ENCODE results near the gene FOXI2.

DNA sequence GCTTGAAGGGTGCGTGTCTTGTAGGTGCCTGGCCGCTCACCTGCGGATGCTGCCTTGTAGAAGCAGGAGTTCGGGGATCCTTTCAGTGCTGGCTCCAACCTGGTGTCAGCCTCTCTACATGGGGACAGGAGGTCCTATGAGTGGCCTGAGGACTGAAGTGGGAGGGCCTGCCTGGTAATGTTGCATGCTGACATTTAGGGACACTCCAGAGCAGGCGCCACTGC lies 520 bp upstream of the INSYN2A start:
- PRO-cap, 2 experiments = no peak in any of the 2 experiments

DNA sequence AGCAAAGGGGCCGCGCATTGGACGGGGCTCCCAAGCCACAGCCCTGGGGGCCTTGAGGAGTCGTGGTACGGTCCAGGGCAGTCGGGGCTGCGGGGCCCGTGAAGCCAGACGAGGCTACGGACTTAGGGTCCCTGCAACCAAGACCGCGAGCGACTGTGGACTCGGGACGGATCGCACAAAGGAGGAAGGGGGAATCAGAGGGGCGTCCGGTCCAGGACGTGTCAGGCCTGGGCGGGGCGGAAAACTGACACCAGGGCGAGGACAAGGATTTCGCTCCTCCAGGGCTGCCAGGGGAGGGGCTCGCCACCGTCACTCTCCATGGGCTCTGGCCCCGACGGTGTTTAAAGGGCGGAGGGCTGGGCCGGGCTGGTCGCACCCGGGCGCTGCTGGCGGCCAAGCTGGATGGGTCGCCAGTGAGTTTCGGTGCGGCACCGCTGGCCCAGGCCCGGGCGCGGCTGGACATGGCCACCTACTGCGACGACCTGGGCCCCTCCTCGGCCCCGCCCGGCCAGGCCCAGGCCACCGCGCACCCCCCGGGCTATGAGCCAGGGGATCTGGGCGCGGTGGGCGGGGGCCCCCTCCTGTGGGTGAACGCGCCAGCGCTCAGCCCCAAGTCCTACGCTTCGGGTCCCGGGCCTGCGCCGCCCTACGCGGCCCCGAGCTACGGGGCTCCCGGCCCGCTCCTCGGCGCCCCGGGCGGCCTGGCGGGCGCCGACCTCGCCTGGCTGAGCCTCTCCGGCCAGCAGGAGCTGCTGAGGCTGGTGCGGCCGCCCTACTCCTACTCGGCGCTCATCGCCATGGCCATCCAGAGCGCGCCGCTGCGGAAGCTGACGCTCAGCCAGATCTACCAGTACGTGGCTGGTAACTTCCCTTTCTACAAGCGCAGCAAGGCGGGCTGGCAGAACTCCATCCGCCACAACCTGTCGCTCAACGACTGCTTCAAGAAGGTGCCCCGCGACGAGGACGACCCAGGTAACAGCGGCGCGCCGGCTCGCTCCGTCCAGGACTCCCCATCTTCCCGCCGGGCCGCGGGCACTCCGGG lies at the start of gene FOXI2:
TSS of gene FOXI2 (plus strand) at position 373 of the 1,042 bp plus-strand sequence.
- PRO-cap, 2 experiments = peak in 2 of 2 experiments; most common plus-strand start position 344 of the sequence (in 2); most common minus-strand start position 157 of the sequence (in 1)

DNA sequence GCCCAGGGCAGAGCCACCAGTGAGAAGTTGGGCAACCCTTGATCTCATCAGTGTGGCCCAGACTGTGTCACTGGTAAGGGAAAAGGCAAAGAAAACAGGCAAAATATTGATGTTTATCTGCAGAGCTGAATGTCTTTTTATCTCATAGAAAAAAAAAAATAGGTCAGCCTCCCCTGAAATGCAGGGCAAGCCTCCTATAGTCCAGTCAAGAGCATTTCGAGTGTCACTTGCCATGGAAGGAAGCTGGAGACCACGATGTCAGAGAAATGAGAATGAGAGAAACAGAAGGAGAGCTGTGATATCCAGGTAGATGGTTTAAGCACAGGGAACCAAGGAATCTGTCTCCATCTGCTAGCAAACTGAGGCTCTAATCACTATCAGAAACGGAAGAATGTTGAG lies 35.0 kb downstream of the PTPRE start:
- PRO-cap, 2 experiments = no peak in any of the 2 experiments

- PRO-cap, 2 experiments = no peak in any of the 2 experiments
These were observed 70.9 kb downstream of the MKI67 start for GRCh38 chr10:128055286-128055837.

- PRO-cap, 2 experiments = no peak in any of the 2 experiments
These were observed 61.1 kb downstream of the MKI67 start for GRCh38 chr10:128065177-128065482.

DNA sequence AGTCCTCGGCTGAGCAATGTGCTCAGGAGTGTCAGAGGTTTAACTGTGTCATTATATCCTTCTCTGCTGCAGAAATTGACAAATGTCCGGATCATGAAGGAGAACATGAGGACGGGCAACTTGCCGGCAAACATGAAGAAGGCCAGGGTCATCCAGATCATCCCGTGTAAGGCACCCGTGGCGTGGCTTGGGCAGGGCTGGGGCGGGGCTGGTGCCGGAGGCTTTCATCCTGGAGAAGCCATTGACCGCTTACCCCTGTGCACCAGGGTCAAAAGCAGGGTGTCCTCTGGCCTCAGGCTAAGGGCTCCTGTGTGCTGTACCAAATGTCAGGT lies 55.5 kb downstream of the MKI67 start:
- PRO-cap, 2 experiments = no peak in any of the 2 experiments

DNA sequence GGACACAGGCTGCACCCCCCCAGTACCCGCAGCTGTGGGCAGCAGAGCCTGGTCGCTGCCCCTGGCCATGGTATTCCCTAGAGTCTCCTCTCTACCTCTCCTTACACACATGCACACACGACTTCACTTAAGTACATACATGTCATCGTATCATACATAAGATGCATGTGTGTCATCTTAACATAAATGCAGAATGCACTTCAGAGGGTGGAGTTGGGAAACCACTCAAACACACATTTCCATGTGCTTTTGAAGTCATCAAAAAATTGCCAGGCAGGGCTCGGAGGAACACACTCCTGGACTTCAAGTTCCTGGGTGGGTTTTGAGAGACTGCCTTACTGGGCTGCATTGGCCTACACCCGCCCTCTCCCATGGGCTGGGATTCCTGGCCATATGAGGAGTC lies 48.4 kb downstream of the MKI67 start:
- PRO-cap, 2 experiments = no peak in any of the 2 experiments

DNA sequence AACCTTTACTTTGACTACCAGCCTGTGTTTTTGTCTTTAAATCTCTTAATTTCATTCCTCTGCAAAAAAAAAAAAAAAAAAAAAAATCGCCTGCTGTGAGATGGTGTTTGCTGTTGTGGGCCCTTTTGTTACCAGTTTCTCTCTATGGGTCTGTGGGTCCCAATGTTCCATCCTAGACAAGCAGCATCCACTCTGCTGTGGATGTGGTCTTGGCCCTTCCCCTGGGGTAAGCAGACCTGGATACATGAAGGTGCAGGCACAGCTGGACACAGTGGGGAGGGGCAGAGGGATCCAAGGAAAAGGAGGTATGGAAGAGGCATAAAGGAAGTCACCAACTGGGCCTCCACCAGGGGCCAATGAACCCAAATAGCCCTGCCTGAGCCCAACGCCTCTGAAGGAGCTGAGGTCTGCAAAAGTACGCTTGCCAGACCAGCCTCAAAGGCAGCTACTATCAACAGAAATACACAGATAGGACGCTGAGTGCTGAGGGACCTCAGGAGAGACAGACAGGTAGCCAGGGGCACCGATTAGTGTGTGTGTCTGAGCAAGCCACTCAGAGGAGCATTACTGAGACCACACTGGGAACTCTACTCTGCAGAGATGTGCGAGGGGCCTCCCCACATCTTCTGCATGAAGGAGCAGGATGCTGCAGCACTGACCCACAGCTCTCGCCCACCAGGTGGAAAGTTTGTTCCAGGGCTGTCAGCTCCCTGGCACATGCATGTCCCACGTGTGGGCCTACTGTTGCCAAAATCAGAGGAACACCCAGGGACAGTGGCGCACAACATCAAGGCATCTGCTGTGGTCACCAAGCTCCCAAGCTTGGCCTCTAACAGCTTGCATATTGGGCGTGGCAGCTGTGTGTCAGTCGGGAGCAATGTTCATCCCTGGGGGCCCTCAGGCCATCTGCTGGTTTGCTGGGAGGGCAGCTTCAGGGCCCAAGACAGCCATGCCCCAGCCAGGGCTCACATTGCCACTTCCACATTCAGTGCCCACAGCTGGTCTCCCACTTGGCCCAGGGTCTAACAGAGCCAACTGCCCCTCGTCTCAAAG lies 40.1 kb downstream of the MKI67 start:
- PRO-cap, 2 experiments = no peak in any of the 2 experiments

DNA sequence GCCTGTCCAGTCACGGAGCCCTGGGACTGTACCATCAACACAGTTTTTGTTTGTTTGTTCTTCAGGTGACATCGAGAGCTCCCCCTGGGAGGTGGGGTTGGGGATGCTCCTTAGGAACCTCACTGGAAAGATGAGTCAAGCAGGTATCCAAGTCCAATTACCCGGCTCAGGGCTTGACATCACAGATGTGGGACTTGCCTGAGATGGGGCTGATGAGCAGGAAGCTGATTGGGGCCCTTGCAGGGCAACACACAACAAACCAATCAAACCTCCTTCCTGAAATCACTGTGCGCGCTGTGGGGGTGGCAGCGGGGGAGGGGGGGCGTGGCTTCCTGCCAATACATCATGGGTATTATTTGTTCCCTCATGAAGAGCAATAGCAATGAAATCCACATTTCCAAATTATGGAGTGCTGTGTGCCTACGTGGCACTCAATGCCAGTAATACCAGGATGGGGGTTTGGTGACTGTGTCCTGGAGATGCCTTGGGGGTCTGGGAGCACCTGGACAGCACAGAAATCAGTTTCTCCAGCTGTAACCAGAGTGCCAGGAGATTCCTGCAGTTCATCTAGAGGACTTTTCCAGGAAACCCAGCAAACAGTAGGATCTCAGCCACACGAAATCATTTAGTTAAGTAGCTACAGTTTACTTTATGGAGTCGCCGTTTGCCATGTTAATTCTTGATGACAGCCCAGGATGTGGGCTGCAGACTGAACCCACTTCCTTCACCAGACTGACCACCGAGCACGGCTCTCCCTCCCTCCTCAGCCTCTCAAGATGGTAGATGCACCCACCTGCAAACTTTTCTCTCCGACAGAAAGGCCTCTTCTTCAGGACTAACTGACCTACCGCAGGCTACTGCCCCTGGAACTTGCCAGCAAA lies 30.6 kb downstream of the MKI67 start:
- PRO-cap, 2 experiments = no peak in any of the 2 experiments

- PRO-cap, 2 experiments = no peak in any of the 2 experiments
These were observed 19.4 kb downstream of the MKI67 start for GRCh38 chr10:128106812-128107212.

DNA sequence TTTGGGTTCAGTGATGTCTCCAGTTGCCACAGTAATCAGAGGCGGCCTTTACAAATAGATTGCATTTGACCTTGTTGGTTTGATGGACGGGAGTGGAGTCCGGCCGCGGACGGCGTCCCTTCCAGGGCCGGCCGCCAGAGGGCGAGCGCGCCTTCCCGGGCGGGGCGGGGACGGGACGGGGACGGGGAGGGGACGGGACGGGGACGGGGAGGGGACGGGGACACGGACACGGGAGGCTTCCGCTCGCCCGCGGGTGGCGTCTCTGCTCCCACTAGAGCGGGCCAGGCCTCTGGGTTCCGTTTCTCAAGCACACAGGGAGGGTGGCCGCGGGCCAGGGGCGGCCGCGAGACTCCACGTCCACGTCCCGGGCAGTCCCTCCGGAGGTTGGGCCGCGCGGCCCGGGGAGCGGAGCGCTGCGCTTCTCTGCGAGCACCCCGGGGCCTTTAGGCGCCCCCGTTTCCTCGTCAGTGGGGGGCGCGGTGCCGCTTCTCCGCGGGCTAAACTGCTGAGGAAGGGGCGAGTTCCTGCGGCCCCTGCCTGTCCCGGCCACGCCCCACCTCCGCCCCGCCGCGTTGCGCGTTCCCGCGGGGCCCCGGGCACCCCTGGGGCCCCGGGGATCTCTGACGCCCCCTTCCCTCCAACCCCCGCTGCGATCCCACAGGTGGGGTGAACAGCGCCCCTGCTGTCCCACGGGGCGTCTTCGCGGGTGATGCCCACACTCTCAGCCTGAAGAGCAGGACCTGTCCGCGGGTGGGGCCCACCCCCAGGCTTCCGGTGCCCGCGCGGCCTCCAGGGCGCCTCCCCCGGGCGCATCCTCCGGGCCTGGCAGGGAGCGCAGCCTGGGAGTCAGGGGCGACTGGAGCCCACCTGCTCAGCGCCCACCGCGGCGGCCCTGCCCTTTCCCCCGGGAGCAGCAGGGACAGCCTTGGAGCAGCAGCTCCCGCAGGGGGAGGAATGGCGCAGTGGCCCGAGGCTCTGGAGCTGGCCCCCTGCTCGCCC lies 84.3 kb upstream of the MKI67 start:
- PRO-cap, 2 experiments = peak in 2 of 2 experiments; most common plus-strand start position 209 of the sequence (in 1)

DNA sequence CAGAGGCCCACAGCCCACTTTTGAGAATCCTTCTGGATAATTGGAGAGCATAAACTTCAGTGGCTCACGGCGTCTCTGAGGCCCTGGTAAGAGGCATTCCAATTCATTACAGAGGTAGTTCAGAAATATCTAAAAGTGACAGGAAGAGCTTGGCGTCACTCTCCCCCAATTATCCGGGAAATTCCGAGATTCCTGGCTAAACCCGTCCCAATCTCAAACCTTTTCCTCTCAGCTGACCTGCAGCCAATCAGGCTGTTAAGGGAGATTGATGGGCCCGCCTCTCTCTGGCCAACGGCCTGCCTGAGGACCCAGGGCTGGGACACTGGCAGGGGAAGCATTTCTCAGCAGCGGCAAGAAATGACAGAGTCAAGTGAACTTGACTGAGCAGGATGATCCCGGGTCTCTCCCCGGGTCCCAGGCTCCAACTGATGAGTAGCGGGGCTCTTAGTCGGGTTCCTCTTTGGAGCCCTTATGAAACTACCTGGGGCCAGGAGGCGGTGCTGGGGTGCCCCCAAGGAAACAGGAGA lies 72.3 kb downstream of the EBF3 start:
- PRO-cap, 2 experiments = peak in 1 of 2 experiments; most common plus-strand start position 319 of the sequence (in 1); most common minus-strand start position 77 of the sequence (in 1)

DNA sequence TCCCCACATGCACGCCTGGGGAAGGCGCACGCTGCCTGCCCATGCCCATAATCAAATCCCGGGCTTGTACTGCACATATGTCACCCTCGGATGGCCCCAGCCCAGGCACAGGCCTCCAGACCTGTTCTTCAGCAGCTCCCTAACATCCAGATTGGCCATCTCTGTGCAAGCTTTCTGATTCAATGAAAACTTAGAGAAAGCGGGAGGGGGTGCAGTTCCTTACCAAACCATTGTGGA lies 14.6 kb downstream of the EBF3 start:
- PRO-cap, 2 experiments = peak in 1 of 2 experiments; most common minus-strand start position 153 of the sequence (in 1)

- PRO-cap, 2 experiments = no peak in any of the 2 experiments
These were observed 637 bp downstream of the EBF3 start for GRCh38 chr10:129963274-129964000.

- PRO-cap, 2 experiments = peak in 1 of 2 experiments; most common plus-strand start chr10:130190432 (in 1)
These were observed 54.0 kb downstream of the GLRX3 start for GRCh38 chr10:130190084-130190636.

GRCh38 chr10:130748070-130748269 lies 563.6 kb downstream of the TCERG1L start:
- PRO-cap, 2 experiments = no peak in any of the 2 experiments

- PRO-cap, 2 experiments = no peak in any of the 2 experiments
These were observed 6.9 kb downstream of the PPP2R2D start for GRCh38 chr10:131907670-131908178.

DNA sequence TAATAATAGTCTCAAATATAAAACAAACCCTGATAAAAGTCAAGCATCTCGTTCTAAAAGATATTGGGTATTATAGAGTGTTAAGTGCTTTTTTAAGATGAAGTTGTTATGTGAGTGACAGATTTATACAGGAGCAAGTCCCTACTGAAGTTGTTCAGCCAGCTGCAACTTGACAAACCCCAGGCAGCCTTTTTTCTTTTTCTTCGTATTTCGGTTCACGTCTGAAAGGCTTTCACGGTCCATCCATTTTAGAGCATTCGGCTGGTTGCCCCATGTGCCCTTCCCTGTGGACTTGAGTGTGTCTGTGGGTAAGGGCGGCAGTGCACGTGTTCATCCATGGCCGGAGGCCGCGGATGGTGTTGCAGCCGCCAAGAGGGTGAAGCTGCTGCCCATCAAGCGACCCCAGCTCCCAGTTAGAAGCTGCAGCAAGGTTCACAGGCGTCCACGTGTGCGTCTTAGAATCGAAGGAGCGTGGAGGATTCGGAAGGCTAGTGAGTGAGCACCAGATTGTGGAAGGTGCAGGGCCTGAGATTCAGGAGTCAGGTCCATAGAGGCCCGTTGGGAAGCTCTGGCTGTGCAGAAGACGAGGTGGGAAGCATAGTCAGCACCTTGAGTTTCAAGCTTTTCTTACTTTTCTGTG lies 35.9 kb downstream of the PPP2R2D start:
- PRO-cap, 2 experiments = no peak in any of the 2 experiments

DNA sequence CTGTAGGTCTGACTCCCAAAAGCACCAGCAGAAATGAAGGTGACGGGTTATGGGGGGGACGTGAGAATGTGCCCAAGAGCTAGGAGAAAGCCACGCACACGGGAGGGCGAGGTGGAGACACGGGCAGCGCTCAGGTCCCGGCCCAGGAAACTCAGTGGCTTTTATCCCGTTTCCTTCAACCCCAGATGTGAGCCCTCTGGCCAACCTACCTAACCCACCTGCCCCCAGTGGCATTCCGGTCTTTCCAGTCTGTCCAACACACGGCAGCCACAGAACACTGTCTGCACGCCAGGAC lies 12.3 kb downstream of the BNIP3 start:
- PRO-cap, 2 experiments = no peak in any of the 2 experiments

DNA sequence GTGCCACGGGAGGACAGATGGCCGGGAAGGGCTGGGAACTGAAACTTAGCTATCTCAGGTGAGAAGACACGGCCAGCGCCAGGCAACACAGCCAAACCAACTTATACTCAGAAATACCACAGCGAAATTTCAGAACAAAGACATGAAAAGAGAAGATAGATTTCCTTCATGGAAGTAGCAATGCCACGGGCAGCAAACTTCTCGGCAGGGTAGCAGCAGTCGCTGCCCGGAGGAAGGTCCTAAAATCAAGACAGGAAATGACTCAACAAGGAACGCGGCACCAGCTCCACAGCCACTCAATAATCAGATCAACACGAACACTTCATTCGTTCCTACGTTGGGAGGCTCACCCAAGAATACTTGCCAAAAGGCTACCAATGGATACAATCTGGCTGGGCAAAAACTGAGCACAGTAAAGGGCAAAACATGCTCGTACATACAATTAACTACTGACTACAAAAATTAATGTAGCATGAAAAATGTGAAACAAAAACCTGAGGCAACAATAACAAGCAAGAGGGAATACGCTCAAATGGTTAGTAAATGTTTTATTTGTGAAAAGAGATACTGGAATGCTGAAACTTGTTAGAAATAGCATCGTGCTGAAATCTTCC lies 2.1 kb upstream of the LRRC27 start:
- PRO-cap, 2 experiments = no peak in any of the 2 experiments